ENCODE measurements around a stretch of chr5.

DNA sequence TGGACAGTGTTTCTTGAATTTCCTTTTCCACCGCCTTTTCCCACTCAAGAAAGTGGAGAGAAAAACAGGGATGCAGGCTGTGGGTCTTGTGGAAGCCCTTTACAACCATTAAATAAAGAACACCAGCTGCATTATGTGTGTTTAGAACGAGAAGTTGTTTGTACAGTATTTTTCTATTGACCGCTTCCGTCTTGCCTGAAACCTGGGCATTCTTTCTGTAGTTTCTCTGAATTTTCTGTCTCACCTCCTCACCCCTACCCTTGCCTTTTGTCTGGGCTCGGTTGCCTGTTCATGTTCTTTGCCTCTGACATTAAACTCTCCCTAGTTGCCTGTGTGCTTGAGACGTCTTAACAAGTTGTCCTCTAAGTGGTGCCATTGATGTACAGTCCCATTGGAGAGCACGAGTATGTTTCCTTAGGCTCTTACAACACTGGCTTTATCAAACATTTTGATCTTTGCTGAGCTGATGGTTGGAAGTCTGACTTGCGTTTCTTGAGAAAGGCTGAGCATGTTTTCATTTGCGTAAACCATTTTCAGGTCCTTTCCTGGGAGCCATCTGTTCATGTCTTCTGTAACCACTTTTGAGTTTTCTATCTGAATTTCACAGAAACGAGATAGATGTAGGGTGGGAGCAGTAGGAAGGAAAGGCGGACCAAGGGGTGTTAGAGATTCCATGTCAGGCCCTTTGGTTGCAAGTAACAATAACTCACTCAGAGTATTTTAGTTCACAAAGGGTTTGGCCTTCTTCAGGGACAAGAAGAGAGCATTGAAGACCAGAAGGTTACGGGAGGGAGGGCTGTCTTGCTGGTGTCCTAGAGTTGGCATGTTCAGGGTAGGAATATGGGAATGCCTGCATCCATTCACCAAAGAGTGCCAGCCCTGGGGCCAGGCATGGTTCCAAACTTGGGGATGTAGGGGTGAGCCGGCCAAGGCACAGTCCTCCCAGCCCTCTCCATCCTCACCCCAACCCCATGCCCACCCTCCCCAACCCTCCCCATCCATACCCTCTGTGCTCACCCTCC lies 35.4 kb downstream of the OTULIN start:
- PRO-cap = no peak

DNA sequence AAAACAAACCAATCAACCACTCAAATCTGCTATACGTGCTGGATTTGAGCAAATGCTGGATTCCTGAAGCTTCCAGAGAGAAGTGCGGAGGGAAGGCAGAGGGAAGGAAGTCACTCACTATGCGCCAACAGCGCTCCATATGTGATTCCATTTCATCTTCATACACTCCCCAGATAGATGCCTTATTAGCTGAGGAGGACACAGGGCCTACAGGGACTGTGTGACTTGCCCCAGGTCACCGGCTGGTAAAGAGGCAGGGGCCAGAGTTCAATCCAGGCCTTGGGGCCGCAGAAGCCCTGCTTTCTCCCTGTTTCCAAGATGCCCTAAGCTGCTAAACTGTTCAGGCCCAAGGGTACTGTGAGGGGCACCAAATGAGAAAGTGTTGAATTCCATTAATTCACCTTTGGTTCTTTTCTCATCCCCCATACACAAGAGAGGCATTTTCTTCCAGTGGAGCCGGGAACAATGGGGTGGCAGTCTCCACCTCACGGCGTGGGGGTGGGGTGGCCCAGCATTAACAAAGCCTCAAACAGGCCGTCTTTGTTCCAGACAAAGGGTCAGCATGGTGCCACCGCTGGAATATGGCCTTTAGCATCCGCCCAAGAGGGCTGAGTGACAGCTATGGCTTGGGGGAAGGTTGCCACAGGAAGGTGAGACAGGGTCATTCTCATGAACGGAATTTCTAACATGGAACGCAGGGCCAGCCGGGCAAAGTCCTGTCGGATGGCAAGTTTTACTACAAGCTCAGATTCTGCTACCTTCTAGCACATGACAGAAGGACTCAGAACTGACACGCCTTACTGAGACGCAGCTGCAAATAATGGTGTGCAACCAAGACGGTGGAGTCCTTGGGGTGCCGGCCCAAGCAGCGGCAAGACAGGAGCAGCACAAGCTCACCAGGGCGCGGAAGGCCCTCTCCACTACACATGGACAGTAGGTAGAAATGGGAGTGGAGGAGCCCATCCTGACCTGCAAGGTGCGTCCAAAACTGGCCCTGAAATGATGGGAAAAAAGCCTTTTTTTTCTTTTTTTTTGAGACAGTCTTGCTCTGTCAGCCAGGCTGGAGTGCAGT lies 63.9 kb downstream of the OTULIN start:
- PRO-cap = no peak

DNA sequence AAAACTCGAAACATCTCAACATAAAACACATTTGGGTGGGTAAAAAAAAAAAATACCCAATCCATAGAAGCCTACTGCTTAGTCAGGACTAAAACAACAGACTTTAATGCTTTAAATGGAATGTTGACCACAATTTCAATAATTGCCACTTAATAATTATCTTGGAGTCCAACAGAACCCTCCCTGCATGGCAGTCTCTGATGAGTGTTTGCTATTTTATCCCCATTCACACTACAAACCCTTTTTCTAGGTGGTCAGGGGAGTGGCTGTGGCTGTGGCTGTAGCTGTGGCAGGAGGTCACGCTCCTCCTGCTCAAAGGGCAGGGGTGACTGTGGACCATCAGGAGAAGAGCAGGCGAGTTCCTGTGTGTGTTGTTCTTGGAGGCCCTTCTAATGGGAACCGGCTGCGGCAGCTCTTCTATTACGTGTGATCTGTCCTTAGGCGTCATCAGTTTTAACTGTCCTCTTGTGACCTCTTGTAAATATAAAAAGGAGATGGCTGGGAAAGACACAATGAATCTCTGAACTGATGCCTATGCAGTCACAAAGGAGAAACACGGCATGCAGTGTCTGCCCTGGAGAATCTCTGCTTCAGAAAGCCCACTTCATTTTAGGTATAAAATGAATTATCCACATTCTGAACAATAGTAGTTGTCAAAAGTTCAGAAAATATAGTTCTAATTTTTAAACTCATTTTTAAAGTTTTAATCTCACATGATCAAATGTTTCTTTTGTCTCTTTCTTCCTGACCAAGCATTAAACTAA lies 65.1 kb downstream of the ANKH start:
- PRO-cap = no peak

DNA sequence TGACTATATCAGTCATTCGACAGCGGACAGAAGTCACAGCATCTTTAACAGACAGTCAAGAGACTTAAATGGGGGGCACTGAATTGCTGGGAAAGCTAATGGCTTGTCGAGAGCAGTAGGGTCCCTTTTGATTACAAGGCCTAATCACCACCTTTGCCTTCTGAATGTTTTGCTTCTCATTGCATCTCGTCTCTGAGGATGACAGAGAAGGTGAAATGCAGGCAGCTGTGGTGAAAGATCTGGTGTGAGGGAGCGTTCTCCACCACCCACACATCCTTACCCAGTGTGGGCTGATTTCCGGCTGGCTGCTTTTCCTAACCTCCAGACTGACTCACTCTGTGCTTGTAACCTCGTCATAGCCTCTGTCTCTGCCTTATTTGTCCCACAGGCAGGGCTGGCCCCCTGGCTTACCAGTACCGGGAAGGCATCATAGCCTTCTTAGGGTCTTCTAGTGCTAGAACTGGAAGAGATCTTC lies 54.3 kb upstream of the ANKH start:
- PRO-cap = no peak

DNA sequence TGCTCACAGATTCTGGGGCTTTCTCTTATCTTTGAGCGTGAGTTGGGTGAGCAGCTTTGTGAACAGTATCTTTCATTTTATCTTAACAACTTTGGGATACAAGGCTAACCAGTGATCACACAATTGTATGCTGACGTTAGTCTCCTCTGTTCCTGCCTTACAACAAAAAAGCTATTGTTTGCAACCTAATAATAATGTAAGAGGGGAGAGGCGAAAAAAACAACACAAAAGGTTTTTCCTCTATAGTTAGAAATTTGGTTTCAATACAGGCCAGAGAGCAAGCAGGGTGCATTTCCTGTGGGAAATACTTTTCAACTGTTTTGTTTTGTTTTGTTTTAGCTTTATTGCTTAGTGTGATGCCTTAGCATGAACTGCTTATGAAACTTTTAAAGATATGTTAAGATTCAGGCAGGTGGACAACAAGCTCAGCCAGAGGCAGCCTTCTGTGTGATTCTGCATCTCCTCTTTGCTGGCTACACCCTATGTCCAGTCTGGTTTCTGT lies 294.7 kb downstream of the FBXL7 start:
- PRO-cap = no peak

- PRO-cap = no peak
Measured at GRCh38 chr5:15912399-15912765, 267.2 kb downstream of the MARCHF11 start.

DNA sequence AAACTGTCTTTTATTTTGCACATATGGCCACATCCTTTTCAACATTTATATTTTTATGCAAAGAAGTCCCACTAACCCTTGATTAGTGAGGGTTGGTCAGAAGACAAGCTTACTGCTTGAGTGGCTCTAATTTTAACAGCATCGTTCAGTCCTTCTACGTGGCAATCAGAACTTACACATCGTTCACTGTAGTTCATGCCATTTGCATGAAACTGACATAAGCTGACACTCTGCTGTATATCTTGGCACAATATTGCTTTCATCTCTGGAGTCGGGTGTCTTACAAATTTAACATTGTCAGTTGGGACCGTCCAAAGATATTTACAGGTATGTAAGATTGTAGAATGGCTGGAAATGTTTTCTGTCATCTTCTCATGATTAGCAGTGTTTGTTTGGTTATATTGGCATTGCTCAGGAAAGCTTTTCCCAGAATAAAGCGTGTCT lies 50.6 kb downstream of the MARCHF11 start:
- PRO-cap = no peak

GRCh38 chr5:16494371-16494714 lies 28.7 kb upstream of the ZNF622 start:
- PRO-cap = no peak

DNA sequence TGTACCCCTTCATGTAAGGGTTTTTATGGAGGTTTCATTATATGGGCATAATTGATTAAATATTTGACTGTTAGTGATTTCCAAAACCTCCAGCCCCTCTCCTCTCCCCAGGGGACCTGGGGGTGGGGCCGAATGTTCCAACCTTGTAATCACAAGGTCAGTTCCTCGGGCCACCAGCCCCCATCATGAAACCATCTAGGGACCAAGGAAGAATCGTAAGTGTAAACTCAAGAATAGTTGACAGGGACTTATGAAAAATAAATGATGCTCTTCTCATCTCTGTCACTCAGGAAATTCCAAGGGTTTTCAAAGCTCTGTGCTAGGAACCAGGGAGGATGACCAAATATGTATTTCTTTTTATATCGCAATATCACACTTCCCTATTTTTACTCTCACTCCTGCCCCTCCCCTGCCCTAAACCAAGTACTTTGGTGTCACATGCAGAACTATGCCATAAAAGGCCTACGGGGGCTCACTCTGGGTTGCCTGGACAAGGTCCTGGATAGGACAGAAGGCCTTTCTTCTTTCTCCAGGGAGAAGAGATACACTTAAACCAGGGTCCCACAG lies 8.2 kb upstream of the RETREG1 start:
- PRO-cap = no peak

DNA sequence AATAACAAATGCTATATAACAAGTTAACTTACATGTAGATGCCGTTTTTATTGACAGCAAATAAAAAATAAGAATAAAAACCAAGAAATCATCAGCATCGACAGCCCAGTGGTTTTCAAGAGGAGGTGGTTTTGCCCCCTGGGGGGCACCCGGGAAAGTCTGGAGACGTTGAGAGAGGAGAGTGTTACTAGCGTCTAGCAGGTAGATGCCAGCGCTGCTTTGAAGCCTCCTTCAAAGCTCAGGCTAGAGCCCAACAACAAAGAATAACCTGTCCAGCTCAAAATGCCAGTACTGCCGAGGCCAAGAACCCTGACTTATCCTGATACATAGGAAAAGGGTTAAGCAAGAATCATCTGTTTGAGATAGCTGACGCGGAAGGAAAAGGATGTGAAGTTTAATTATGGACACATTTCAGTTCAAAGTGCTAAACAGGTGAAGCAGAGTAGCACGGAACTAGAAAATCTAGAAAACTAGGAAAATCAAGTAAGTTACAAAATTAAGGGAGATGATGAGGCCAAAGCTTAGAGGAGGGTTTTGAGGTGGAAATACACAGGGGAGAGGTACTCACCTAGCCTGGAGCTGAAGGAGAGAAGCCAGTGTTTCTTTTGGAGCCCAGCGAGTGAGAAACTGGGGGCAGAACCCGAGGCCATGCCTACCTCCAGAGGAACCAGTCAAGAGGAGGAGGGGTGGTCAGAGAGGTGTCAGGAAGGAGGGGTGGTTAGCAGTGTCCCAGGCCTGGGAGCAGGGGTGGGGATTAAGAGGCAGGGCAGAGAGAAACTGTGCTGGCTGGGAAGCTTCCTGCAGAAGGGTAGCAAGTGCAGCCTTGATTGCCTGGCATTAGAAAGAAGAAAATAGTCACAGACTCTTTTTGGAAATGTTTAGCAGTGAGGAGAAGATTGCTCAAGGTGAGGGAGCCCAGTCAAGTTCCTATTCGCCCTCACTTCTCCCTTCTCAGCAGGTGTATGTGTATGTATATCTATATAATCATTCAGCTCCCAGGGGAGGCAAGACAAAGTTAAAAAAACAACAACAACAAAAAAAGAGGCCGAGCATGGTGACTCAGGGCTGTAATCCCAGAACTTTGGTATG lies 121.1 kb upstream of the RETREG1 start:
- PRO-cap = bidirectional peak, plus-strand start at position 356 of the sequence, minus-strand start at position 221 of the sequence; bidirectional peak, plus-strand start at position 769 of the sequence, minus-strand start at position 621 of the sequence; unidirectional peak, minus-strand start at position 953 of the sequence

DNA sequence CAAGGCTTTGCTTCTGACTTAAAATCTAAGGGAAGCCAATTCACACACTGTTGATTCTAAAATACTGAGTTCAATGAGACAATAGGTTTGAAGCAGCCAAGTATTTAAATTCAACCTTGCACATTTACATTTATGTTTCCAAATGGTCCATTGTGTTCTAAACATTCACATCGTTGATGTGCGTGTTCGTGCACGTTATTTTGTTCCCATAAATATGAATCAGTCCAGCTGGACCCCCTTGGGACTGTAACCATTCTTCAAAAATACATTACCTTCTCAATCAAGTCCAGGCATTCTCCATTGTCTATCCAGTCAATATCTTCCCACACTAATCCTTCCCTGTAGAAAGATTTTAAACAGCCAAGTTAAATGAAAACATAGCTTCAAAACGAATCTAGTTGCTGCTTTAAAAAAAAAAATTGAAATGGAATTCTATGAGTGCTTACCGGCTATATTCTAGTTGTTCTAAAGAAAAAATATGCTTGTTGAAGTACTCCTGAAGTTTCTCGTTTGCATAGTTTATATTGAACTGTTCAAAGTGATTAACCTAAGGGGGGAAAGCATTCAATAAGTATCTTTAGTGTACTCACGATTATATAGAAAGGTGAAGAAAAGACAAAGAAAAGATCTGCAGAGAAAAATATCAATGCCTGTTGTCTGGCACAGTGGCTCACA lies 146.5 kb upstream of the RETREG1 start:
- PRO-cap = no peak

GRCh38 chr5:16780382-16780881 lies 155.7 kb downstream of the MYO10 start:
- PRO-cap = no peak

GRCh38 chr5:16809643-16810344 lies 126.3 kb downstream of the MYO10 start:
- PRO-cap = no peak

- PRO-cap = no peak
Measured at GRCh38 chr5:16881423-16881968, 54.6 kb downstream of the MYO10 start.

DNA sequence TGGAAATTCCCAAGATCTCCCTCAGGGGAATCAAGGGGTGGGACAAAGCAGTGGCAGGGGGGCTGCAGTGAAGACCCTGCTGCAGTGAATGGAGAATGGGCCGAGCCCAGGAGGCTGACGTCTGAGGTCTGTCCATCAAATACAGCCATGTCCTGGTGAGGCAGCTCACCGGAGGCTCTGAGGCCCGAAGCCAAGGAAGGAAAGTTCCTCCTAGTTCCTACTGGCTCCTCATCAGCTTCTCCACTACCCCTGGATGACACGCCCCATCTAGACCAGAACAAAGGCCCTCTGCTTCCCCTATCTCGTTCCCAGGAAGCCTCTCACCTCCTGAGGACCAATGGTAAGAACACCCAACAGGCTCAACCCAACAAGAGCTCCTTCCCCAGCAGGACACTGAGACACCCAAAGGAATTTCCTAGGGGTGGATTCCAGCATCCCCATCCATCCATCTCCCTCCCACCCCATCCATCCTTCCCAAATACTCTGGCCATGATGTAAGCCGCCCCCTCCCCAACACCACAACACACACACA lies 40.8 kb downstream of the MYO10 start:
- PRO-cap = unidirectional peak, minus-strand start at position 245 of the sequence

DNA sequence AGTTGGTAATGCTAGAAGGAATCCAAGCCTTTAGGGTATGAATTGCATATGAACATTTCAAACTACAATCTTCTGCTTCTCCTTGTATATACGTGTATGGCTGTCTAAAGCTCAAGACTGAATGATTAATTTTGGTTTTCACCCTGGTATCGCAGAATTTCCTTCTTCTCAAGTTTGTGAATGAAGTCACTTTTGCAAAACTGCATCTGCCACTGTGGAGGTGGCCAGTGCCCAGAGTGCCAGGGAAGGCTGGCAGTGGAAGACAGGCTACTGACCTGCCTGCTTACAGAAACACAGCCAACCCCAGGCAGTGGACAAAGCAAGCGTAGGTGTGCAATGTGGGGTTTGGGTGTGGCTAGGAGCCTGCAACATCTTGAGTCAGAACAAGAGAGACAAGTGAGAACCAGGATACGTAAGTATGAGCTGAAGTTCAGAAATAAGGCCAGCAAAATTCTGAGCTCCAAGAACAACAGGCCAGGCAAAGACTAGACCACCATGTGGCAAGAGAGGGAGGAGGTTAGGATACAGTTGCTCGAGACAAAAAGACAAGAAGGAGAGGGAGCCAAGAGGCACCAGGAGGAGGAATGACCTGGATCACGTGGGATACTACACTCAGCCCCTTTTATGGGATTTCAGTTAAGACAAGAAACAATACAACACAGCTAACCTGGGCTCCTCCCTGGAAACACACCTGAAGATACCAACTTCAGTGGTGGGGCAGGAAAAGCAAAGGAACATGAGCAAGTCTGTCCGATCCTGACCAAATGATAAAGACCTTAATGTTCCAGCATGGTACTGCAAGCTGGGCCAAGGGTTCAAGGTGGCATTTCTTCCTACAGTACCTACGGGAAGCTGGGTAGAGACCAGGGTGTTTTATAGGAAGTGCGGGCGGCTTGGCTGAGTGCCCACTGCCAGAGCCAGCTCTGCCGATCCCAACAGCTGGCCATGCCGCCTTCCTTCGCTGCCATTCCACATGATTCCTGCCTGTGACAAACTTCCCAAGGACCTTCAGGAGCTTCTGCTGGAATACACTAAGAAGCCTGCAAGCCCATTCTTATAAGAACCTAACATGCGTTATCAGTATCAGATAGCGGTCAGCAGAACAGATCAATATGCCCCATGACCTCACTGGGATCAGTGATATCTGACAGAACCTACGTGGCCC lies 22.4 kb downstream of the MYO10 start:
- PRO-cap = unidirectional peak, plus-strand start at position 381 of the sequence

- PRO-cap = no peak
Measured at GRCh38 chr5:17228749-17229238, 11.4 kb downstream of the BASP1 start.

DNA sequence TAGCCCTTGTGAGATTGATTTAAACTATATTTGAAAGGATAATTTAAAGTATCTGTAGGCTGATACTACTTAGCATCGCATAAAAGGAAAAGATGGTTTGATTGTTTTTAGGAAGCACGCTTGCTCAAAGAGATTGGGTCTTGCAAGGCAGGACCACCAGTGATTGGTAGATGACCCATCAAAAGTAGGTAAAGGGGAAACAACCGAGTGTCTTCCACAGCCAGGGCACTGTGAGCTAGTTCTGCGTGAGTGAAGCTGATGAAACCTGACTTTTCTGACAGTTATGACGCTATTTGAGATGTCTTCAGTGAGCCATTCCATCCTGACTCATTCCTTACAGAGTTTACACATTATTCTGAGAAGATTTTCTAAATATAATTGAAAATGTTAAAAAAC lies 49.6 kb downstream of the BASP1 start:
- PRO-cap = no peak

GRCh38 chr5:19142193-19142708 lies 845.7 kb downstream of the CDH18 start:
- PRO-cap = no peak

DNA sequence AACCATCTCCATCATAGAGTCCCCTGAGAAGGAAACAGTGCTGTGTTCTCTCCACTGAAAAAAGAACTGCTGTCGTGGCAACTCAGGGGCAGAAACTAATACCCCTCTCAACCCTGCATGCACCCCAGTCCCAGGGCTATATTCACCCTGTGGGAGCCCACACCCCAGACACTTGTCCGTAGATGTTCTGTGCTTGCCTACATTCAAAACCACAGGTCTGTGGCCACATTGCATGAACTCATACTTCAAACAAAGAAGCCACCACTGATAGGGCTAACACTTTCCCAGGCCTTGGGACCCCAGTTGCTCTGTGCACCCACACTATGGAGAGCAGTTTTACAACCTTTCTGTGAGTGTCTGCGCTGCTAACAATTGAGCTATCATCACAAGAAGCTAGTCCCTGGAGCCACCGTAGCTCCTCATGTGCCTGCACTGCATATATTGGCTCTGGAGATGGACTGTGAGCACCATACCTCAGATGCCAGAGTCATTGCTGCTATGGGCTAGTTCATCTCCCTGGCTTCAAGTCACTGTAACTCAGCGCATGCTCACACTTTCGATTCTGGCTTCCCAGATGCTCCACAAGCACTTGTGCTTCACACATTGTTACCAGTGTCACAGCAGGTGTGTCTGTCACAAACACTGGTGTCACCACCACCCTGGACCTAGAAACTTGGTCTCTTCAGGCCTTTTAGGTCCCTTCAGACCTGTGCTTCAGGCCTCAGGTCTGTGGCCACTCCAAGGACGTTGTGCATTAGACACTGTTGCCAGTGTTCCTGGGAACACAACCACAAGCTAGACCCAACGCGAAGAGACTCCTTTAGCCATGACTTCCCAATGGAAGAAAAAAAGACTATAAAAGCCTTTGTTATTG lies 1319.4 kb downstream of the CDH12 start:
- PRO-cap = no peak